Sigmoid colon (tissue), 4 donors: ENCODE measurements around the genes HELT and UFSP2.

GRCh38 chr4:184536739-184537958 is 62.8 kb upstream of the IRF2 start:
- PRO-cap, result bidirectional peak, plus-strand start at chr4:184537673, minus-strand start at chr4:184537552
- RAMPAGE, long total RNA, 4 experiments, result start-site peak on the minus strand in 2 of 4 experiments, at chr4:184537537-184537574 at its widest, 8 to 11 reads per replicate

DNA sequence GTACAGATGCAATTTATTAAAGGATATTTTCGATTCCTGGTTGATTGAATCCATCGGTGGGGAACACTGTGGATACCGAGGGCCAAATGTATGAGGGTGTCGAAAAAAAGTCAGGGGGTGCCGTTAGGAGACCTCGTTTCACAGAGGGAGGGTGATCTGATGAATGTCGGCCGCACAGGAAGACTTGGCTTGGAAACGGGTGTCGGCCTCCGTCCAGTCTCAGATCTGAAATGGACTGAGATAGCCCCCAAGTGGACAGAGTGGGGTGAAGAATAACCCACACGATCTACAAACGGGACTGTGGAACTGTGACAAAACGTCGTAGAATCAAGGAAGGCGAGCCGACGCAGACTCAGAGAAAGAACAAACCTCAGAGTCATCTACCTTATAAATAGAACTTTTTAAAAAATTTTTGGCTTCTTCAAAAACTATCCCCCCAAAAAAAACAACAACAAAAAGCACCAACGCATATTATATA is 63.6 kb upstream of the IRF2 start:
- PRO-cap, result no peak
- RAMPAGE, long total RNA, 4 experiments, result no peak in any of the 4 experiments

- PRO-cap, result no peak
- RAMPAGE, long total RNA, 4 experiments, result no peak in any of the 4 experiments
Observed at GRCh38 chr4:184646353-184646752, 2.9 kb downstream of the CASP3 start.

- PRO-cap, result no peak
- RAMPAGE, long total RNA, 4 experiments, result no peak in any of the 4 experiments
Observed at GRCh38 chr4:184688443-184688839, 38.9 kb downstream of the PRIMPOL start.

DNA sequence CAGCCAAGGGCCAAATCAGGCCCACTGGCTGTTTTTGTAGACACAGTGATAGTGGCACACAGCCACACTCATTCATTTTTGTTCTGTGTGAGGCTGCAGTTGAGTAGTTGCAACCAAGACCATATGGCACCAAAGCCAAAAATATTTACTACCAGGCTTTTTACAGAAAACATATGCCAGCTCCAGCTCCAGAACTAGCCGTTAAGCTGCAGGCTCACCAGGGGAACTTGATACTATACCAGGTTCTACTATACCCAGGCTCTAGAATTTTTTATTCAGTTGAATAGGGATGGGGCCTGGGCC is 40.8 kb downstream of the ACSL1 start:
- PRO-cap, result no peak
- RAMPAGE, long total RNA, 4 experiments, result no peak in any of the 4 experiments

- PRO-cap, result no peak
- RAMPAGE, long total RNA, 4 experiments, result no peak in any of the 4 experiments
Observed at GRCh38 chr4:184788427-184788839, 37.3 kb downstream of the ACSL1 start.

DNA sequence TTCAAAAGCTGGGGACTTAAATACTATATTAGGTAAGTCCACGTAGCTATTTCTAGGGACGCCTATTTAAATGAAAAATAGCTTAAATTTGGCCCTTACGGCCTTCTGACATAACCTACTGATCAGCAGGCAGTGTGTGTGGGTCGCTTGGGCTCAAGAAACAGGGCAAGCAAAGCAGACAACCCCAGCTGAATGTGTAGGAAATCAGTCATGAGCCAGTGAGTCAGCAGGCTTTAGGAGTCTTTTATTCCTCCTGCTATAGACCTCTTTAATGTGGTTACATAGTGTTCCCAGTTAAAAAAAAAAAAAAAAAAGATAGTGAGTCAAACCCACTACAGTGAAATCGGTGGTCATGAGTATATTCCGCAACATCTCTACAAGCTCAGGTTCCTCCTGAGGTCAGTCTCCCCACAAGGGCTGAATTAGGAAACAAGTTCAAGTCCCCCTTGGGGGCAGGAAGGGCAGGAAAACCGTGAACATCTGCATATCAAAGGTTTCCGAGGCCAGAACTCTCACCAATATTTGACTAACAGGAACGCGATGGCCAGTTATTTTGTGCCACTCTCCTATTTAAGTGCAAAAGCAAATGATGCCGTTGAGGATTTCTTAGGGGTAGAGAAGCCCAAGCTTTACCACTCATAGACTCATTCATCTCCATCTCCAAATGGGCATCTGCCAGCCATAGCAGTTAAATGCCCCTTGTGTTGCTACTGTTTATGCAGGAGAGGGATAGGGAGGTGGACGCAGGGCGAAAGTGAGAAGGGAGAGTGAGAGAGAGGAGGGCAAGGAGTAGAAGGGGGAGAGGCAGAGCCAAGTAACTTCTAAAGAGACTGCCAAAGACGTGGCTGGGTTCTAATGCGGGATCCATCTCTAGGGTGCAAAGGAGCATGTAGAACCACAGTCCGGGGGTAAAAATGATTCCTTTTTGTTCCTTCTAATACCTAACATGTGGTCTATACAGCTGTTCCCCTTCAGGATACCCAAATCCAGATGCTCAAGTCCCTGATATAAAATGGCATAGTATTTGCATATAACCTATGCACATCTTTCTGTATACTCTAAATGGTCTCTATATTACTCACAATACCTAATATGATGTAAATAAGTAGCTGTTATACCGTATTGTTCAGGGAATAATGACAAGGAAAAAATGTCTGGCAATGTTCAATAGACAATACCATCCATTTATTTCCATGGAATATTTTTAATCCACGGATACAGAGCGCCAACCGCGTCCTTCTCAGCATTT is 32.4 kb downstream of the ACSL1 start:
- PRO-cap, result no peak
- RAMPAGE, long total RNA, 4 experiments, result no peak in any of the 4 experiments

GRCh38 chr4:184796333-184796772 is 29.4 kb downstream of the ACSL1 start:
- PRO-cap, result no peak
- RAMPAGE, long total RNA, 4 experiments, result no peak in any of the 4 experiments

GRCh38 chr4:184819519-184820206 is 6.1 kb downstream of the ACSL1 start:
- PRO-cap, result no peak
- RAMPAGE, long total RNA, 4 experiments, result no peak in any of the 4 experiments

DNA sequence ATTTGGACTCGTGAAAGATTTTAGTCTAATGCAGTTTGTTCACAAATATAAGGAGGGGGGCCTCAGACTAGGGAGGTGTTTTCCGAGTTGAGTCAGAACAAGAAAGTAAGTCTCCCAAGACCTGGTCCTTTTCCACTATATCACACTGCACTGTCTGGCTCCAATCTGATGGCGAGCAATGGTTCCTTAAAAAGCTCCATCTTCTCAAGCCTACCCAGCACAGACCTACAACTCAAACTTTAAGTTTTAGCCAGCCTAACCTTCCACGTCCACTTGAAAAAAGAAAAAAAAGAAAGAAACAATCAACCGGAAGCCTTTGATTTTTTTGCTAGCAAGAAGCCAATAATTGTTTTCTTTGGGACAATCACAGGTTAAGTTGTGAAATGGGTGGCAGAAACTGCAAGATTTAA is 1.2 kb downstream of the ACSL1 start:
- PRO-cap, result no peak
- RAMPAGE, long total RNA, 4 experiments, result no peak in any of the 4 experiments

- PRO-cap, result no peak
- RAMPAGE, long total RNA, 4 experiments, result no peak in any of the 4 experiments
Observed at GRCh38 chr4:184853291-184853769, 27.6 kb upstream of the ACSL1 start.

- PRO-cap, result no peak
- RAMPAGE, long total RNA, 4 experiments, result no peak in any of the 4 experiments
Observed at GRCh38 chr4:184887209-184888283, 61.8 kb upstream of the ACSL1 start.

DNA sequence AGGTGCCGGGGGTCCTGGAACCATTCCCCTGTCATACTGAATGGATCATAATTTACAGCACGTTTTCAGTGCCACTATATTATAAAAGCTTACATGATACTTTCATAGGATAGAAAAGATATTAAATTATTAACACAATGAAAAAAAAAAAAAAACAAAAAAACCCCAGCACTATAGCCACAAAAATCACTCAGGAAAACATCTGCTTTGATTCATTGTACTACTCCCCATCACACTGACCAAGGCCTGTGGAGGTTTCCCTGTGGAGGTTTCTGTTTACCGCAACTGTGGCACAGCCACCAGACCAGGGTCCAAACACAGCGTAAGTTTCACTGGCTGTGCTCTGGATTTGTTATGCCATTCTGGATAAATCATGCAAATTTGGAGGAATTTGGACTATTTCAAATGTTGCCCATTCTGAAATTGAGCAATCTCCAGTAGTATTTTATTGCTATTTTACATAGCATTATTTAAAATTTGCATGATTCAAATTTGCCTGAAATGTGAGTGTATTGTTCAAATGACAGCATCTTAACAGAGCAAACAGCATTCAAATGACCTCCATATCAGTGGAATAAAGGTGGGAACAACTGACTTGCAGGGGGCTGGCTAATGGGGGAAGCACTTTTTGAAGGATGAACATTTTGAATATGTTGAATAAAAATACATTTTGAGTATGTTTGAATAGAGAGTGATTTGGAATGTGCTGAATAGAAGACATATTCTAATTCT is 66.0 kb upstream of the ACSL1 start:
- PRO-cap, result no peak
- RAMPAGE, long total RNA, 4 experiments, result no peak in any of the 4 experiments

DNA sequence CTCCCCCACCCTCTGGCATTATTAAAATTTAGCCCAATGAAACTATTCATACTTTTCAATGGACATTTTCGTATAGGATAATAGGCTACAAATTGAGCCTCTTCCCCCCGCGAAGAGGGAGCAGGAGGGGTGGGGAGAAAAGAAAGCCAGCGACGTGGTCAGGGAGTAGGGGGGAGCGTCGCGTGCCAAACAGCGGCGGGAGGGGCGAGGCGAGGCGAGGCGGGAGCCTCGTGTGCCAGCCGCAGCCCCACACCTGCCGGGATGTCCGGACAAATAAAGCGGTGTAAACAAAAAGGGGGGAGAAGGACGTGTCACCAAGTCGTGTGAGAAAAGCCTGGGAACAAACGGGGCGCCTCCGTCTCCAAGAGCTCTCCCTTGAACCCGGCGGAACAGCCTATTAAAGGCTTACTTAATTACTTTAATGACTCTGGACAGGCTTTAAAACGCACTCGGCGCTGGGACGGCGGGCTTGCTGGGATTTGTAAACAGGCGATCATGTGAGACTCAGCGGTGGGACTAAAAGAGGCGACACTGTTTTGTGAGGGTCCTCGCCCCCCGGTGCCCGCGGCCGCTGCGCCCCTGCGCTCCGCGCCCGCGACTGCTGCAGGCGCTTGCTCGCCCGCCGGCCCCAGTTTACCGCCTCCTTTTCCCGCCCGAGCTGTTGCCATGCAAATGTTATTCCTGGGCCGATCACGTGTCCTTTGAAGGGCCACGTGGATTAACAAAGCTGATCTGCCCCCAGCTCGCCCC is at the start of gene HELT:
Gene HELT (plus strand): TSS at position 572 of the 750 bp plus-strand sequence.
- PRO-cap, result no peak
- RAMPAGE, long total RNA, 4 experiments, result no peak in any of the 4 experiments

DNA sequence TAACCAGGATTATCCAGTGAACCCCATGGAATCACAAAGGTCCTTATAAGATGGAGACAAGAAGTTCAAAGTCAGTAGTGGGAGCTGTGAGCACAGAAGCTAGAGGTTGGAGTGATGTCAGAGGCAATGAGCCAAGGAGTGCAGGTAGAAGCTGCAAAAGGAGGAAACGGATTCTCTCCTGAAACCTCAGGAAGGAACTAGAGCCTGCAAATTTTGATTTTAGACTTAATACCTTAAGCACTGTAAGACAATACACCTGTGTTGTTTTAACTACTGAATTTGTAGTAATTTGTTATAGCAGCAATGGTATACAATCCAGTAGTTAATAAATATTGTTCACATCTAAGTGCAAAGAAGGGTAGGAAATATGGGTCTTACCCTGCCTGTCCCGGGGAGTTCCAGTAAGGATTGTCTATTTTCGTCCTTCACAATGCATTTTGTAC is 890 bp upstream of the CFAP97 start:
- PRO-cap, result no peak
- RAMPAGE, long total RNA, 4 experiments, result no peak in any of the 4 experiments

GRCh38 chr4:185425130-185426101 is at the start of gene UFSP2:
TSS of gene UFSP2 (minus strand) at chr4:185425964.
- PRO-cap, result bidirectional peak, plus-strand start at chr4:185426272, minus-strand start at chr4:185425937
- RAMPAGE, long total RNA, 4 experiments, result start-site peak on the minus strand in 4 of 4 experiments, at chr4:185425884-185425978 at its widest, 556 to 1,108 reads per replicate

DNA sequence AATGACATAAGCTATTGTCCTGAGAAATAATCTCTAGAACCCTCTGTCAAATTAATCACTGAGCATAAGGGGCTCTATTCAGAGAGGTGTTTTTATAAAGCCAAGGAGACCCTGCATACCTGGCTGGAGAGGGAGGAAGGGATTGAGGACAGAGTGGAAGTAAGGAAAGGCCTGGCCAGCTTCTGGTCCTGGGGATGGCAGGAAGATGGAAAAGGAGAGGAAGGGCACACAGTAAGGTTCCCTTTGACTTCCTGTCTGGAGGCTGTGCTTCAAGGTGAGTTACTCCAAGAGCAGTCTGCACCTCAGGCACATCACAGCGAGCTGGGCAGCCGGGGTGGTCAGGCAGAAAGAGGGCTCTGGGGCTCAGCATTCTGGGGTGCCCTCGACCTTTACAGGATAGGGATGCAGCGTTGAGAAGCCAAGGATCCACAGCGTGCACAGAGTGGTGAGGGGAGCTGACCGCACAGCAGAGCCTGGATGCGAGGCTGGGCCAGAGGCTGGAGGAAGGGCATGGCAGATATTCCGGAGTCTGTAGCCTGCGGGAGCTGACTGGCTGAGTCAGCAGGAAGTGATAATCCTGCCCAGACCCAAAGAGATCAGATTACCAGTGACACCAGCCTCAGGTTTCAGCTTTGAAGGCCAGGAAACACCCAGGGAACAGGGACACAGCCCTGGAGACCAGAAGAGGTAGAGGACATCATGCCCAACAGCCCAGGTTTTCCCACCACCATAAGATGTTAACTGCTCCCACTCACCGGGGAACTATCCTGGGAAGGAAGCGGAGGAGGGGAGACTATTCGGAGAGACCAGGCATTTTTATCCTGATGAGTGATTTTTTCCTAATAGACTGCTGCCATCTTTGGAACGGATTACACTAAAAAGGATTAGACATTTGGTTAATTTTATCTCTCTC is 38.4 kb upstream of the PDLIM3 start:
- PRO-cap, result no peak
- RAMPAGE, long total RNA, 4 experiments, result no peak in any of the 4 experiments

DNA sequence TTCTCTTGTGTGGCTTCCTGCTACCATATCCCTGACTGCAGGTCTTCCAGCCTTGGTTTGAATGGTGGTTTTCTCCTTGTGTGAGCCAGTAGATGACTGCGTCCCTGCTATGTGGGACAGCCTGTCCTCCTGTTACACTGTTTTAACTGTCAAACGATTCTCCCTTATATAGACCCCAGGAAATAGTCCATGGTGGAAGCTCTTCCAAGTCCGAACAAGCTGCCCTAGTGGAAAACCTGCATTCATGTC is 126.2 kb upstream of the PDLIM3 start:
- PRO-cap, result no peak
- RAMPAGE, long total RNA, 4 experiments, result no peak in any of the 4 experiments

DNA sequence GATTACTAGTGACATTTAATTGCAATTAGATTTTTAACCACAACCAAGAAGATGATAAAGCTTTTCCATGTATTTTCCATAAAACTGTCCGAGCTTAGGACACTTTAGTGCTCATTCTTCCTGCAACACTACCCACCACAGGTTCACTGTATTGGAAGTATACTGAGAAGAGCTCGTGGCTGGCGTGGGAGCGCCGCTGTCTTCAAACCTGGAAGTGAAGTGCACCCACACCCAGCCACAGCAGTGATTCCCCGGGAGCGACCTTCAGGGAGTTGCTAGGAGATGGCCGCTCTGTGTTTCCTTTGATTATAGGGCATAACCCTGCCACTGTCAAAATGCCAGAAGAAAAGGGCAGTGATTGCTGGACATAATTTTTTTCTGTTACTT is 95.0 kb downstream of the SORBS2 start:
- PRO-cap, result no peak
- RAMPAGE, long total RNA, 4 experiments, result no peak in any of the 4 experiments

DNA sequence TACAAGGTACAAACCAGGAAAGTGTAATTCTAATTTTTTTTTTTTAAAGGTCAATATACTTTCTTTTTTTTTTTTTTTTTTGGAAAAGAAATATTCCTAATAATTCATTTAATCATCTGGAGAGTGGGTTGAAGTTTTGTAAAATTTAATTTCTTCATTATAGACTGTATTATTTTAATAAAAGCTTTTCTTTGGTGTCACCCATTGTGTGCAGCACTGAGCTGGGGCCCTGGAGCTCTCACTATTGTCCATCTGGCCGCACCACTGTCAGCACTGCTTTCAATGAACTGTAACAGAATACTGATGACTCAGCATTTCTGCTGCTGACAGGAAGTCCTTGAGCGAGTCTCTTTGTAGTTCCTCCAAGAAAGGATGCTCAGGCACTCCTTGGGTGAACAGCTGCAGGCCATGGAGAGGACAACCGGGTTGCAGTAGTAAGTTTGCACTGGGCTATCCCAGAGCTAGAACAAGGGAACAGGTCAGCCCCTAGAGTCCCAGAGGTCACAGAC is 81.7 kb downstream of the SORBS2 start:
- PRO-cap, result no peak
- RAMPAGE, long total RNA, 4 experiments, result no peak in any of the 4 experiments